HT1080 (cell line): ENCODE results near the gene ZMYND8.

DNA sequence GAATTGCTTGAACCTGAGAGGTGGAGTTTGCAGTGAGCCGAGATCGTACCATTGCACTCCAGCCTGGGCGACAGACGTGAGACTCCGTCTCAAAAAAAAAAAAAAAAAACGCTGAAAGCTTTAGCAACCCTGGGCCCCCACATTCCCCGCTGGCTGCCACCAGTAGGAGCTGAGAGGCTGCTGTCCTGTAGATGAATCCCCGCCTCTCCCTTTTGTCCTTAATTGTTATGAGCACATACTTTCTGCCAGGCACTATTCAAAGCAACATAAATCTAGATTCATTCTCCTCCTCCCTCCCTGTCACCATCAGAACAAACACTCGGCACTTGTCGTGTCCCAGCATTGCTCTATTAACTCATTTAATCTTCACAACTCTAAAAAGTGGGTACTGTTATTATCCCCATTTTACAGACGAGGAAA is 97.2 kb downstream of the EYA2 start:
RAMPAGE:
- cytosol, long total RNA = no peak
- long total RNA = no peak
- nucleus, long total RNA = no peak

DNA sequence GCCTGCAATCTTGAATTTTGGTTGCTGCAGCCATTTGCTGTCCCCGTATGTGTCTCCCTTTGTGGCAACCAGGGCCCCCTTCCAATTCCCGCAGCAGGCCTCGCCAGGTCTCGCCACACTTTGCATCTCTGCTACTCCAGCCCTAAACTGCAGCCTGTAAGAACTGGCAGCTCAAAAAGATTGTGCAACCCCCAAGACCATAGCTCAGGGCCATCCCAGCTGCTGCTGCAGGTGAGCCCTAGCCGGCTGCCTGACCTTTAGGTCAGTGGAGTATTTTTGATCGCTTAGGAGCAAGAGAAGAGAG is 138.2 kb downstream of the EYA2 start:
RAMPAGE:
- cytosol, long total RNA = no peak
- long total RNA = no peak
- nucleus, long total RNA = no peak

DNA sequence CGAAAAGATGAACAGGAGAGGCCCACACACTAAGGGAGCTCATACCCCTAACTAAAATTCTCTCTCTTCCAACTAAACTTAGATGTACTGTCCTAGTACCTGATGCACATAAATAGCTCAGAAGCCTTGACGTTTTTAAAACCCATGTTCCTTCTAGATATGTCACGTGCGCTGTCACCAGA is 142.6 kb downstream of the ZMYND8 start:
RAMPAGE:
- cytosol, long total RNA = no peak
- long total RNA = no peak
- nucleus, long total RNA = no peak

GRCh38 chr20:47328986-47329459 is 27.5 kb downstream of the ZMYND8 start:
RAMPAGE:
- cytosol, long total RNA = no peak
- long total RNA = no peak
- nucleus, long total RNA = no peak

DNA sequence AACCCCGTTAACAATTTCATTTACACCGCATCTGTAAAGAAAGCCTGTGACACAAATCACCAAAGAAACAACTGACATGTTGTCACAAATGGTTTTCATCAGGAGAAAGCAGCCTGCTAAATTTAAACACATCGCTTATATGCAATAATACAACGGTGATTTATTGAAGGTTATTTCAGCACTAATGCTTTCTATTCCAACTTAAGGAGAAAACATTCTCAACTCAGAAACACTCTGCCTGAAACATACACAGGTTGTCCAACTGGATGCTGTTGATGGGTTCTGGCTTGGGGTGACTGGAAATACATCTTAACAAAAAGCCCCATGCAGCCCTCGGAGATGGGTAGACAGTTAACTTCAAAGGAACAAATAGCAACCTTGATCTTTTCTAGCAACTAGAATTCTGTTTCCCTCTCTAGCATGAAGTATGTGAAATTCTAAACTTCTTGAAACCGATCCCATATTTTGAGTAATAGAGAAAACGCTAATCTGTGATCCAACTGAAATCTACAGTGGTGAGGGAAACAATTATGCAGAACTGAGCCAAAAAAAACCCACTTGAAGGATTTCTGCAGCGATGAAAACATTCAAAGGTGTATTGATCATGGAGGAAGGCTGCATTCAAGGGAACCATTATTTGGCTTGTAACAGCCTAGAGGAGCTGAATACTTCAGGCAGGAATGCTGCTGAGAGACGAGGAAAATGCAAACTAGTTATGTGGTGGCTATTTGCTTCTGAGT is 7.0 kb downstream of the ZMYND8 start:
RAMPAGE:
- cytosol, long total RNA = no peak
- long total RNA = no peak
- nucleus, long total RNA = no peak

DNA sequence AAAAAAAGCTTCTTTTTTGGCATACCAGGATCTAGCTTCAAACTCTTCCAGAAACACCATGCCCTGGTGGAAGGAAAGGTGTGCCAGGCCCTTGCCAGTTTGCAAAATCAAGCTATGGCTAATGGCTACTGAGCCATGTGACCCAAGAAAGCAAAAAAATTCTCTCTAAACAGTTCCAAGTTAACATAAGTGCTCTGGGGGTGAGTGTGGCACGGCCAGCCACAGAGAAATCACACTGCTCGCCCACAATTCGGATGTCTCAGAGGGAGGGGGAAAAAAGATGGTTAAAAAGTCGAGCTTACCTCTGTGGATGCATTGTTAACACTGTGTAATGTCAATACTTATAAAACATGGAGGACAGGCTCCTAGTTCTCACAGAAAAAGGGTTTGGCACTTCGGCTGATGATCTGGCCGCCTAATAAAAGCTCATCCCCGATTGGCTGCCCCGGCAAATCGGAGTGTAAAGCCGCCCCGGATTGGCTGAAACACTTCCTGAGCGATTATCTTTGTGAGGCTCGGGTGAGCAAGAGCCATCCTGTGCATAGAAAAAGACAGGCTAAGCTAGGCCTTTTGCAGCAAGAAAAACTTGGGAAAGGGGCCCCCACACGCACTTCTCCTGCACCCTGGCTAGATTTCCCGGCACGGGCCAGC is at the start of gene ZMYND8:
Gene ZMYND8, minus strand, starts transcription at position 345 of the 651 bp plus-strand sequence.
RAMPAGE:
- cytosol, long total RNA = start-site peak on the minus strand centred at position 345 of the sequence, 44 bp wide, 51 and 126 reads in 2 replicates
- long total RNA = start-site peak on the plus strand centred at position 552 of the sequence, 44 bp wide, 7 reads
- nucleus, long total RNA = start-site peak on the minus strand centred at position 362 of the sequence, 52 bp wide, 151 and 88 reads in 2 replicates

GRCh38 chr20:47533398-47533872 is 31.7 kb downstream of the NCOA3 start:
RAMPAGE:
- cytosol, long total RNA = no peak
- long total RNA = no peak
- nucleus, long total RNA = no peak

RAMPAGE:
- cytosol, long total RNA = no peak
- long total RNA = no peak
- nucleus, long total RNA = no peak
These were observed 123.7 kb downstream of the SULF2 start for GRCh38 chr20:47661645-47661917.

RAMPAGE:
- cytosol, long total RNA = no peak
- long total RNA = no peak
- nucleus, long total RNA = no peak
These were observed 76.4 kb downstream of the SULF2 start for GRCh38 chr20:47708757-47709484.

DNA sequence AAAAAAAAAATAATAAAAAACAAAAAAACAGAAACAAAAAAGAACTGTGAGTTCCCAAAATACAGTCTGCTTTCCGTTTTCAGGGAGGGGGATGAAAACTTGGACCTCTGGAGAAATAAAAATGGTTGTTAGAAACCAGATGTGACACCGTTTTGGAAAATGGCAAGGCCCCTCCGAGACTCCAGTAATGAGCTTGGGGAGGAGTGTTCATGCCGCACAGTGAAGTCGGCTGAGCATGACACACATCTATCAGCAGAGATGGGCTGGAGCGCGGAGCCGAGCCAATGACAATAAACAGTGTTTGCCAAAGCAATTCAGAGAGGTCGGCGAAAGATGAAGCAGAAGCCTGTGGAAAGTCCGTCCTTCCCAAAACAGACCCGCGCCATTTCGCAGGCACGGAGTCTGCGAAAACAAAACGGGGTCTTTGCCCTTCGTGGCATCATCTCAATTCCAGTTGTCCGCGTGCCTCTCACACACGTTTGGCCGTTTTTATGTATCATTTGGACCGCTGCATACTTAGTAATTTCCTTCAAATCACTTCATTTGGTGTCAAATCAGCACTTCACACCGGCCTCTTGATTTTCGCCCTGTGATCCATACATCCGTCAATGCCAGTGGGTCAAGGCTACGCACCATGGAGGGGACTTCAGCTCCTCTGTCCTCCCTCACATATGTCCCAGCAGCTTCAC is 71.4 kb downstream of the SULF2 start:
RAMPAGE:
- cytosol, long total RNA = no peak
- long total RNA = no peak
- nucleus, long total RNA = no peak

DNA sequence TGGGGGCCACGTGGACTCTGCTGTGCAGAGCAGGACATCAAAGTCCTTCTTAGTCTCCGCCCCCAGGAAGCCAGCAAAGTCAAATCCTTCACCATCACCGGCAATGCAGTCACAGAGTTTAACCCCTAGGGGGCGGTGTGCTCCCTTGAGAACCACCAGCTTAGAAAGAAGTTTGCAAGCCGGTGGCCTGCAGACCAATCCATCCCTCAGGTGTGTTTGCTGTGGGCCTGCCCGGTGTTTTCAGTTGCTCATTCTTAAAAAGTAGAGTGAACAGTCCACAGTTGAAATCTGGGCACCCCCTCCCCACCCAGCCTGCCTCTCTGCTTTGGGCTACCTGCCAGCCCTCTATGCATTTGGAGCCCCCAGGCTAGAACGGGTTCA is 59.9 kb downstream of the SULF2 start:
RAMPAGE:
- cytosol, long total RNA = no peak
- long total RNA = no peak
- nucleus, long total RNA = no peak

DNA sequence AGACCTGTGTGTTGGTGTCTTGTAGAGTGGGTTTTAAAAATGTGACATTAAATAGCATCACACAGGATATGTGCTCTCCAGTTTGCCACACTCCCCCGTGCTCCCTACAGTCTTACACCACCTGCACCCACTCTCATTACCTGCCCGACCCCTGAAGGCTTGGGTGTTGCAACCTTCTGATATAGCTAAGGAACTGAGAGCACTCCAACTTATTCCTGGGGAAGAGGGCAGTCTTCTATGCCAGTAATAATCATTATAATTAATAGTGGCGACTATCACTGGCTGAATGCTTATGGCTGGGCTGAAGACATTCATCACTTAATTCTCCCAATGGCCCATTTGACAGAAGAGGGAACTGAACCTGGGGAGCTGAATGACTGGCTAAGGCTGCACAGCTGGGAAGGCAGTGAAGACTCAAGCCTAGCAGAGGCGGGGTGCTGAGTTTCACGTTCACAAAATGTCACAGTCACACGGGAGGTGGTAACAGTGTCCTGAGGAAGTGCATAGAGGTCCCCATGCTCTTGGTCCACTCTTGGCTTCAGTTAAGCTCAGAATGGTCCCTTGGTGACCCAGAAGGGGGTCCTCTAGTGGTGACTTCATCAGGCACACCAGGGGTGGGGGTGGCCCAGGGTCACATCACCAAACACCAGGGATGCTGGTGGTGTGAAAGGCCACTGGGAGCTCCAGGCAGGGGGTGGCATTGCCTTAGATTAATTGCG is 45.3 kb downstream of the SULF2 start:
RAMPAGE:
- cytosol, long total RNA = no peak
- long total RNA = no peak
- nucleus, long total RNA = no peak

RAMPAGE:
- cytosol, long total RNA = no peak
- long total RNA = no peak
- nucleus, long total RNA = no peak
These were observed 59.0 kb upstream of the SULF2 start for GRCh38 chr20:47844170-47844865.

DNA sequence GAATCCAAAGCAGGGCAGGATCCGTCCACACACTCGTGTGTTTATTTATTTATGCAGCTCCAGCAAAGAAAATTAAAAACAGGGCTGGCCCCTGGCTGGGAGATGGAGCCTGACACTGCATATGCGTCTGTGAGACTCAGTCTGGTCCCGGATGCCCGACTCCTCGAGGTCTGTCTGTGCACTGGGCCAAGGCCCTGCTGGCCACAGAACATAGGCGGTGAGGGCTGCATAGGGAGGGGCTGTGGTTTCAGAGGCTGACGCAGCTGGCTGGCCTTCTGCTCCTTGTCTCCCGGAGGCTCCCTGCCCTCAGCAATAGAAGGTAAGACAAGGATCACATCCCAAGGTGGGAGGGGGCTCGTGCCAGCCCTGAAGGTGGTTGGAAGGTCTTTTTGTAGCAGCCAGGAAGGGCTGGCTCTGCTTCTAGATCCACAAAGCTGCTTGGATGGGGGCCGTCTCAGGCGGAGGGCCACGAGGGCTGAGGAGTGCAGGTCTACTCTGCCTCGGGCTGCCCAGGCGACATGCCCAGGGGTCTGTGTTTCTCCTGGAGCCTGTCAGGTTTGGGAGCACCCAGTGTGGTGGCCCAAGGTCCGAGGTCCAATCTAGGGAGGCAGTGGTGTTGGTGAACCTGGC is 239.8 kb upstream of the SULF2 start:
RAMPAGE:
- cytosol, long total RNA = no peak
- long total RNA = no peak
- nucleus, long total RNA = no peak

DNA sequence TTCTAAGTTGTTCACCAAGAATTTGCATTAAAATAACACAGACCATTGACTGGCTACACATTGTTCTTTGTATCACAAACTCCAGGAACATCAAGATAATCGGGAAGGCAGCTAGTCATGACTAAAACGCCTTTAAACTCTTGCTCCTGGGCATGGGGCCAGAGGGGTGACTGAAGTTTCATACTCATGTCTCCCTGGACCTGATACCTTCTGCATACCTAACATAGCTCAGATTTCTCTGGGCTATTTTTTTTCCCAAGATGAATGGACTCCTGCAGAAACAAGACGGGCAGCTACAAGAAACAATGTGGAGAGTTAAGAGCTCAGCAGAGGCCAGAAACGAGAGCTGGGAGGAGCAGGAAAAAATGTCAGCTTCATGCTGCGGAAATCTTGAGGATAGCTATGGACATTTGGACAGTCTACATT is 289.4 kb downstream of the PREX1 start:
RAMPAGE:
- cytosol, long total RNA = no peak
- long total RNA = no peak
- nucleus, long total RNA = no peak

DNA sequence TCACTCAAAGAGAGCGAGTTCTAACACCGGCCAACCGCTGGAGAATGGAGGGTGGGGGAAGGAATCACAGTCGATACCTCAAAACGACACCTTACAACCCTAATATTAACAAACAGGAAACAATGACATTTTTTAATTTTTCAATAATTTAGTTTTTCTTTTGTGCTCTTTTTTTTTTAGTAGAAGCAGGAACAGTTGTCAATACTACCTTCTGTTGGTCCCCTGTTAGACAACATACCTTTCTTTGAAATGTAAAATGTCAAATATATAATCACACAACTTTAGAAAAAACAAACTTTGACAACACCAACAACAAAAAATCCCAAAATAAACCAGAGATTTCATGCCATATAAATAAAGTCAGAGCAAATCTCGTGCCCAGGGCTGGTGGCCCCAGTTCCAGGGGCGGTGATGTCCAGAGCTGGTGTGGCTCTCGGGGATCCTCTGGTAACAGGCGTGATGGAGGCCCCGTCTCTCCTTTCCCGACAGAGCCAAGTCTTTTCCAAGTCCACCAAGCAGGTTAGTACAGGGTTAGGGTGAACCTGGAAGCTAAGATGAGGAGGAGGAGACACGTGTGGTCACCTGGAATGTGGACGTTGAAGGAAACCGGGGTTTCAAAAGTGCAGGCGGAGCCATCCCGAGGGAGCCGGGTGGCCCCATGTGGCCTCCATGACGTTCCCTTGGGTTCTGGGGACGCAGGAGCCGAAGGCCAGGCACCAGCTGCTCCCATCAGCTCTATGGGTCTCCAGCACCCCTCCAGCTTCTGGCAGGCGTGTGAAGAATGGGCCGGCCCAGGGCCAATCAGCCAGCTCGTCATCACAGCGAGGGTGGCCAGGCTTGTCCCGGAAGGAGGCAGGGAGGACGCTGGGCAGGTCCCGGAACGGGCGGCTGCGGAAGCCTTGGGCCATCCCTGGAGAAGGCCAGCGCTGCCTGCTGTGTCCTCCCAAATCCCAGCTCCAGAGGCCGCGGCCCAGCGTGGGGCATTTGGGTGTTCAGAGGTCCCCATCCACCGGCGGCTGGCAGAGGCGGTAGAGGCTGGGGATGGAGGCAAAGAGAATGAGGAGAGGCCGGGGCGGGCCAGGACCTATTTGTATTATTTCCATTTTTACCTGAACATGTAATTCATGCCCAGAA is 202.5 kb downstream of the PREX1 start:
RAMPAGE:
- cytosol, long total RNA = no peak
- long total RNA = no peak
- nucleus, long total RNA = no peak

DNA sequence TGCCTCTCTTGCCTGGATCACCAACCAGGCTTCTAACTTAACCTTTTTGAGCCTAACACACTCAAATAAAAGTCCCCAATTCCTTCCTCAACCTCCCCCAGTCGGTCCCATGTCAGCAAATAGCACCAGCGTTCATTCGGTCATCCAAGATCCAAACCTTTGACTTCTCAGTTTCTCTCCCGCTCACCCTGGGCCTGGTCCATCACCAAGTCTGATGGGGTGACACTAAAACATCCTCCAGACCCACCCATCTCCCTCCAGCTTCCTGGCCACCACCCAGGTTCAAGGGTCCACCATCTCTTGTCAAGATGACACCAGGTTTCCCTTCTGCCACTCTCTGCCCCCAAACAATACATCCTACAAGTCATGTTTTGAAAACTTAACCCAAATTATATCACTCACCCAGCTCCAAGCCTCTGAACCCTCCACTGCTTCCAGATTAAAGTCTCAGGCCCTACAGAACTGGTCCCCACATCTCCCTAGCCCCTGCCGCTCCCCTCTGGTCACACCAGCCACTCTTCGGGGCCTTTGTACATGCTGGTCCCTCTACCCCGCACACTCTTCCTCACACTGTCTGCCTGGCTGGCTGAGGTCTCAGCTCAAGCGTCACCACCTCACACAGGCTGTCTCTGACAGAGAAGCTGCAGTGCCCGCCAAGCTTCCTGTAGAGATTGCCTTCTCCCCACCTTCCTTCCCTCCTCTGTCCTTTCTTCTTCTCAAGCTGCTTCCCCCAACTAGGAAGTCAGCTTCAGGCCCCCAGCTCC is 192.6 kb downstream of the PREX1 start:
RAMPAGE:
- cytosol, long total RNA = no peak
- long total RNA = no peak
- nucleus, long total RNA = no peak

DNA sequence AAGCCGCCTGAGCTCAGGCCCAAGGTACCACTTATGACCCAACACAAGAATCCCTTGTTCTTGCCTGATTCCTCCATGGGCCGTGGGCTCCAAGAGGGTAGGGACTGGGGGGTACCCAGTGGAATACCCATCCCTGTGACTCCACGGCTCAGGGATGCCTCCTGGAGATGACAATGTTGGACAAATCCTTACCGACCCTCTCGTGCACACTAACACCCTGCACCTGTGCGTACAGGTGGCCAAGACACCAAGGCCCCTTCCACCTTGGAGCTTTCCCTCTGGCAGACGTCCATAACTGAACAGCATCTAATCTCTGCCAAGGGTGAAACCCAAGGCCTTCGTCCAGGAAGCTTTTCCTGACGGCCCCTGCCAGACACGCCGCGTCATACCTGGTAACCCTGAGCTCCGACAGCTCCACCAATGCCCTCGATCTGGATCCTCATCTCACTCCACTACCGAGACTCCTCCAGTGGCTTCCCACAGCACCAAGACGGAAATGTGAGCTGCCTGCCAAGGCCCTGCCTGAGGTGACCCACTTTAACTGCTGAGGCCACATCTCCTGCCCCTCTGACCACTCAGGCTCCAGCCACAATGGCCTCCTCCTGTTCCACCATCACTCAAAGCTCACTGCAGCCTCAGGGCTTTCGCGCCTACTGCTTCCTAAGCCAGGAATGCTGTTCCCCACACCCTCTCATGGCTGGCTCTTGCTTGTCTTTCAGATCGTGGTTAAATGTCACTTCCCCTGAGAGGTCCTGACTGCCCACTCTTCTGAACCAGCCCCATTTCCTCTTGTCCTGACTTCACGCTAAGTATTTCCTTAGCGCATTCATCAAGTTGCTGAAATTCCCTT is 143.3 kb downstream of the PREX1 start:
RAMPAGE:
- cytosol, long total RNA = no peak
- long total RNA = no peak
- nucleus, long total RNA = no peak

RAMPAGE:
- cytosol, long total RNA = no peak
- long total RNA = no peak
- nucleus, long total RNA = no peak
These were observed 140.7 kb downstream of the PREX1 start for GRCh38 chr20:48686918-48687587.

GRCh38 chr20:48700666-48701073 is 127.1 kb downstream of the PREX1 start:
RAMPAGE:
- cytosol, long total RNA = no peak
- long total RNA = no peak
- nucleus, long total RNA = no peak